Glomerular endothelial cell (primary cell): ENCODE measurements around the gene EXOC2.

DNA sequence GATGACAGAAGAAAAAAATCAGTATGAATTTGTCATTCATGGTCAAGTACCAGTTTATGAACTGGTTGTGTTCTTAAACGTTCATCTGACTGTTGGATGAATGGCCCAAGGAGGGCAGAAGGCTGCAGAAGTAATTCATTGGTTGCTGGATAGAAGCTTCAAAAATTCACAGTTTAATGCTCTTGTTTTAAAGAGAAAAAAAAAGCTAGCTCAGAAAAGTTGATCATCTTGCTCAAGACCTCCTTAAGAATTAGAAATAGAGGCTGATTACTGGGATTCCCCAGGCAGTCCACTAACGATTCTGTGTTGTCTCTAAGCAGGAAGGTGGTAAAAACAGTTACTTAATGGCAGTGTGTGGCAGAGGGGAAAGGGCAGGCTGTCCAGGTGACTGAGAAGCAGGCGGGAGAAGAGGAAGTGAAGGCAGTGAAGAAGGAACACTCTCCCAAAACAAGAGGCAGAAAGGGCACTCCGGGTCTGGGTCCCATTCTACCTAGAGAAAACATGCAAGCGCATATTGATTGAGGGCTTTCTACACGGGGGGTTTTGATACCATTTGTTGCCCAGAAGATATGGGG is 1.9 kb upstream of the DUSP22 start:
- RAMPAGE, long total RNA = no peak

DNA sequence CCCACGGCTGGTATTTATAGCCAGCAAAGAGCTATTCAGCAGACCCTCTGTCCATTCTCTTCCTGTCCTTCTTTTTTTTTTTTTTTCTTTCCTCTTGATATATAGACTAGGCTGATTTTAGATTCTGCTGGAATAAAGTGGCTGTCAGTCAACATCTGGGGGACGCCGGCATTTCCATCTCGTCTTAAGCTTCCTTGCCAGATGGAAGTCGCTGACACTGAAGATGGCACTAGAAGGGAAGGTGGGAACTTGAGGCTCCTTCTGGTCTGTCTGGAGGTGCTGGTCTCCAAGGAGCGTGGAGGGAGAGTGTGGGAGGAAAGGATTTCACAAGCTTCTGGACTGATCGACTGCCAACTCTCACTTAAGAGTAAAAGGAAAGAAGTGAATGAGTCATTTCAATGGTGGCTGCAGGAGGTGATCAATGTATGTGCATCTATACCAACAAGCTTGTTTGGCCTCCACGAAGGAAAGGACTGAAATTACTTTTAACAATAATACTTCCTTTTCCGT is 40.3 kb downstream of the DUSP22 start:
- RAMPAGE, long total RNA = no peak

- RAMPAGE, long total RNA = no peak
These were observed 44.4 kb downstream of the DUSP22 start for GRCh38 chr6:336573-337276.

- RAMPAGE, long total RNA = no peak
These were observed 45.5 kb downstream of the DUSP22 start for GRCh38 chr6:337617-338347.

GRCh38 chr6:341012-341629 is 48.8 kb downstream of the DUSP22 start:
- RAMPAGE, long total RNA = no peak

- RAMPAGE, long total RNA = no peak
These were observed 44.3 kb upstream of the IRF4 start for GRCh38 chr6:347181-347691.

DNA sequence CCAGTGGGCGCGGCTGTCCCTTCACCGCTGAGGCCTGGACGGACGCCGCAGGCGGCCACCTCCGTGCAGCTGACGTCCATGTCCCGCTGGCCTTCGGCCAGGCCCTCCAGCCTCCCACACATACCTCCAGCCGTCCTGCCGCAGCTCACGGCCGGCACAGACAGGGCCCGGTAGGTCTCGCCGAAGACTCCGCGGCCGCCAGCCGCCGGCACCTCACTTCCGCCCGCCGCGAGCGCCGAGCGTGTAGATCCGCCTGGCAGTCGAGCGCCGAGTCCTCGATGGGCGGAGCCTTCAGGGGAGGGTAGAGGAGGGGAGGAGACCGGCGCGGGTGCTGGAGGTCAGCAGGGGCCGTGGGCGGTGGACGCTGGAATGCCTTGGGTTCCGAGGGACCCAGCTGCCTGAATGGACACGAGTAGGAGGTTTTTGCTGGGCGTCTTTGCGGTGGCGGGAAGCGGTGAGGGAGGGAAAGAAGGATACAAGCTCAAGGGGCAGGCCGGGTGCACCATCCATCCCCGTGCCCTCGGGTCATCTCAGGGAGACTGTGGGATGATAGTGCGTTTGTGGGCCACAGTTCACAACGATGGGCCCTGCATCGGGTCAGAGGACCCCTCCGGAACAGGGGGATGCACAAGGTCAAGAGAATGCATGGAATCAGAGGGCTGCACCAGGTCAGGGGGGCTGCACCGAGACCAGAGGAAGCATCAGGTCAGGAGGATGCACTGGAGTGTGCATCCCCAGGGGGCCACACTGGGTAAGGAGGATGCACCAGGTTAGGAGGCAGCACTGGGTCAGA is at the start of gene EXOC2:
Gene EXOC2 (minus strand): TSS at position 245 of the 793 bp plus-strand sequence.
- RAMPAGE, long total RNA = start-site peak on the minus strand centred at position 207 of the sequence, 61 bp wide, 76 and 234 reads in 2 replicates

DNA sequence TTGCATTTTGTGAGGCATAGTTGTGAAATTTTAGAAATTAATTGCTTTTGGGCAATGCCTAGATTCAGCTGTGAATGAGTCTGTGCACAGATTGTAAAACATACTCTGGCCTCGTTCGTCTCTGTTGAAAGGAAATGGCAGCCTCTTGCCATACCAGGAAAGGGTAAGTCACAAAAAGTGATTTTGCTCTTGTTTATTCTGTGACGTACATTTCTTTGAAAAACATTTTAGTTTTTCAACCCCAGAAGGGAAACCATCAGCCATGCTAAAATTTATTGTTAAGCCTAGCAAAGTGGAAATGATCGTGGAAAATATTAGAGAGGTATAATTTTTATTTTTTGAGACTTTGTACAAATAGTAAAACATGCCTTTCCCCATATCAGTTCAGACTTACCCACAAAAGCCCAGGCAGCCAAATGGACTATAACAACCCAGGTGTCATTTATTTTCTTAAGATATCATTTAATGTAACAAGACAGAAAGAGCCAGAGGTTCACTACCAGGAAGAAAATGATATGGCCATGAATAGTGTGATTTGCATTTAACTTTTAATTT is 15.4 kb upstream of the EXOC2 start:
- RAMPAGE, long total RNA = no peak

DNA sequence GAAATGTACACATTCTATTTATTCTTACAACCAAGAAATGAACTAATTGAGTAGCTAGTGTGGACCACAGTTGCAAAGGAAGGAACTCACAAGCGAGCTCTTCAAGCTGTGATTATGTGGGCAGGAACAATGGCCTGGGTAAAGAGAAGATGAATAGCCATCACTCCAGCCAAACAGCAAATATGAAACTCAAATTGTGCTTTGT is 18.7 kb upstream of the EXOC2 start:
- RAMPAGE, long total RNA = no peak

- RAMPAGE, long total RNA = no peak
These were observed 26.5 kb upstream of the EXOC2 start for GRCh38 chr6:719368-719850.

GRCh38 chr6:884298-884928 is 191.5 kb upstream of the EXOC2 start:
- RAMPAGE, long total RNA = no peak

DNA sequence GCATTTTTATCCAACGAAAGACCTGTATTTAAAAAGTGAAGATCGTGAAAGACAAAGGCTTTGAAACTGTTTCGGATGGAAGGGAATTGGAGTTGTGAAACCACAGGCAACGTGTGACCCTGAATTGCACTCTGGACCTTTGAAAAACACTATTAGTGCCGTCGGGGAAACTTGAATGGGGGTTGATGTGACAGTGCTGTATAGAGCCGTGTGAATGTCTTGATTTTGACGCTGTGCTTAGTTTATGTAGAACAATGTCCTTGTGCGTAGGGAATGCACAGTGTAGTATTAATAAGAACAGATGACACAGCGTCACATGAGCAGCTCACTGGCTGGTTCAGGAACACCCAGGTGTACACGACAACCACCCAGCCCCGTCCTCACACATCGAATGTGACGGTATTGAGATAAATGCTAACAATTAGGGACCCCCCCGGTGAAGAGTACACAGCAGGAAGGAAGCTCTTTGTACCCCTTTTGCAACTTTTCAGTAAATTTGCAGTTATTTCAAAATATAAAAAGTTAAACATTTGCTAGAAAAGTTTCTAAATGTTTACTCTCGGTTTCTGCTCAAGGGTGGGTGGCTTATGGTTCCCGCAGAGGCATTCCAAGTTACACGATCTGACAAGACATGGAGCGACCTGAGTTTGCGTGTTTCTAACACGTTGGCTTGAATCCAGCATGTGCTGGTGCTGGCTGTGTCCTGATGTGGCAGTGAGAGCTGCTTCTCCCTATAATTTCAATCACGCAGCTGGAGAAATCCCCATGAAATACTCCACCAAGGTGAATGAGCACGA is 207.9 kb upstream of the EXOC2 start:
- RAMPAGE, long total RNA = no peak

DNA sequence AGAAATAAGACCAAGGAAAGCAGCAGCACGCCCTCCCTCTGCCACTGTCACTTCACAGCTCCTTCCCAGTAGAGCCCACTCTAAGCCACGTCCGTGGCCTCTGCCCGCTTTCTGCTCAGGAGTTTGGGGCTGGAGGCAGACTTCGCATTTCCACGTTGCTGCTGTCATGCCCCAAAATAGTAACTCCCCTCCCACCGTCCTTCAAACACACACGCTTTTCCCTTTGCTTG is 264.0 kb upstream of the FOXQ1 start:
- RAMPAGE, long total RNA = no peak

GRCh38 chr6:1131485-1132143 is 180.3 kb upstream of the FOXQ1 start:
- RAMPAGE, long total RNA = no peak

GRCh38 chr6:1615117-1615711 is 5.5 kb downstream of the FOXC1 start:
- RAMPAGE, long total RNA = no peak

GRCh38 chr6:1616573-1617170 is 7.0 kb downstream of the FOXC1 start:
- RAMPAGE, long total RNA = no peak

GRCh38 chr6:1624395-1625314 is 14.9 kb downstream of the FOXC1 start:
- RAMPAGE, long total RNA = start-site peak on the minus strand at chr6:1624893-1625185, 6 and 7 reads in 2 replicates

DNA sequence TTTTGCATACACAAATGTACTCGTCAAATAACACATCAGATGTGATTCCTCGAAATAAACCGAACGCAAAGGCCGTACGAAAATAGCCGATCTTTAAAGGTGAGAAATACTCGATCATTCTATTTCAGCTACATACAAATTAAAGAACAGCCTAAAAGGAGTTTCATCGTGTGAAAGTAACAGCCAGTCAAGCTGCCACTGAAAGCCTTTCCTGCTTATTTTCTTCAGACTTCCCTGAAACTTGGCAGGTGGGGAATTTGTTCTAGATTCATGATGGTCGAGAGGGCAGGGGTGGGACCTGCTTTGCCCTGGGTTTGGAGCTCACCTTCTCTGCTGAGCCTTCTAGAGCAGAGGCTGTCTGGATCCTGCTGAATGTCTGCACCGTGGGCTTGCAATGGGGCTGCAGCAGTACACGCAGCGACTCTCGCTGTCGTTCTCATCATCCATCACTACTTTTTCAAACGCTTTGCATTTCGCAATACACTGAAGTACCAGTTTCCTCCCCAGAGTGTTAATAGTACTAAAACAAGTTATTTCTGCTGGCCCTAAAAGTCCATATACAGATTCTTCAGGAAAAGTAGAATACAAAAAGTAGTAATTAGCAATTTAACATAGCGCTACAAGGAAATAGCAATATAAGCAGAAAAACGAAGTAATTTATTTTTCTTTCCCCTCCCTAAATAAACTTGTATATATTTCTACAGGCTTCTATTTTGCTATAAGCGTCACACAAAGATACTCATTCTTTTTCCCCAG is 16.3 kb downstream of the FOXC1 start:
- RAMPAGE, long total RNA = no peak

DNA sequence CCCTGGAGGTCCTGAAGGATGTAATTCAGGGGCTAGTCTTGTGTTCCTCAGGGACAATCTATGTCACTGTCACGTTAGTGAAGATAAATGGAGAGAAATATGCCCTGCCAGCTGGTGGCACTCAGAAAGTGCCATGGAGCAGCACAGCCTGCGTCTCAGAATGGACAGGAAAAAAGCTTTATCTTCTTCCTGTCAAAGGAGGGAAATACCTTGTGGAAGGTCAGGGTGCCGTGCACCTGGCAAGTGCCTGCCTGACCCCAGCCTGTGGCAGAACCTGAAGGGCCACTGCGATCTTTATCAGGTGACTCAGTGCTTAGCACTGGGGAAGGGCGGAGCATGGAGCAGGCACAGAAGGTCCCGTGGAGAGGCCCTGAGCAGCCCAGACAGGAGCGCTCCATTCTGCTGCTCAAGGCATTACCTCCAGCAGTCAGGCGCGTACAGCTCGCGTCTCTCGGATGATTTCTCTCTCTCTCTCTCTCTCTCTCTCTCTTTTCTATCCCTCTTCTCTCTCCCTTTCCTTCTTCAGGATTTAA is 31.6 kb downstream of the FOXC1 start:
- RAMPAGE, long total RNA = no peak

GRCh38 chr6:1678058-1678747 is 68.5 kb downstream of the FOXC1 start:
- RAMPAGE, long total RNA = no peak